ENCODE data around the genes TPRKB and RTKN.

DNA sequence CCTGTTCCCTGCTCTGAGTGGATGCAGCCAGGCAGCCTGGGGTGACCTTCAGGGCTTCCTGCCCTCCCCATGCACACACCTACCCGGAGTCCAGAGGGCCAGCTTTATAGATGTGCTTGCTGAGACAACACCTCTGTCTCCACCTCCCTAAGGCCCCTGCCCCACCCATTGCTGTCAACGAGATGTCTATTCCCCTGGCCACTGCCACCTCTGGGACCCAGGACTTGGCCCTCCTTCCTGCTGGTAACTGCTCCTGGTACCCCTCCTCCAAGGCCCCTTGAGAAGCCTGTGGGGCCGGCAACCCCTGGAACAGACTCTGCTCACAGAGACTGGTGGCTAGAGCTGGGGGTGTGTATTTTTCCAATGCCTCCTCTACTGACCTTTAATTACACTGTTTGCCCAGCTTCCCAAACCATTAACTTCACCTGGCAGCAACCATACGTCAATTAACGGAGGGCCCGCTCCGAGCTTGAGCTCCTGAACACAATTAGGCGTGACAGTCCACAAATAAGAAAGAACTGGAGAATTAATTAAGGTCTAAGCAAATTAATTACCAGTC is 66.3 kb downstream of the EMX1 start:
- PRO-cap = no peak
- CAGE, long polyA plus RNA = no peak

GRCh38 chr2:72989700-72990146 is 72.4 kb downstream of the EMX1 start:
- PRO-cap = no peak
- CAGE, long polyA plus RNA = no peak

DNA sequence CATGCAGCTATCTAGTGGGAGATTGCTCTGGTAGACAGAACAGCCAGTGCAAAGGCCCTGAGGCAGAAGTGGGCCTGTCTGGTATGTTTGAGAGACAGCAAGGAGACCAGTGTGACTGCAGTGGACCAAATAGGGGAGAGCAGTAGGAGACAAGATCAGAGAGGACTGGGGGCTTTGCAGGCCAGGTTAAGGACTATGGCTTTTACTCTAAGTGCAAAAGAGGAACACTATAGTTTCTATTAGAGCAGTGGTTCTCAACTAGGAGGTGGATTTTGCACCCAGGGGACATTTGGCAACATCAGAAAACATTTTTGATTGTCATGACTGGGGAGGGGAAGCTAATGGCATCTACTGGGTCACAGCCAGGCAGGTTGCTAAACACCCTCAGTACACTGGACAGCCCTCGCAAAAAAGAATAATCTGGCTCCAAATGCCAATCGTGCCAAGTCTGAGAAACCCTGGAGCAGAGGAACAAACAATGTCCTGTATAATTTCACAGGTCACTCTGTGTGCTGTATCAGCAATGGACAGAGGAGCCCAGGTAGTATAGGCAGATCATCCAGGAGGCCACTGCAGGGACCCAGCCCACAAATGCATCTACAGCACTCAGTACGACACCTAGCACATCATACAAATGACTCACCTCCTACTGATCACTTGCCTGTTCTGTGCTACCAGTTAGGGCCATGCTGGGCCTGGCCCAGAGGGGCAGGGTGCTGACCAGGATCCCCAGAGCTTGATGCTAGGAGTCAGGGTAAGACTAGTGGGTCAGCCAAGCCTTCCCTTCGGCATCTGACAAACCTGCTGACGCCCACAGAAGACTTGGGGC is 37.8 kb downstream of the SFXN5 start:
- PRO-cap = no peak
- CAGE, long polyA plus RNA = no peak

- PRO-cap = no peak
- CAGE, long polyA plus RNA = no peak
Measured at GRCh38 chr2:73058448-73059636, 12.7 kb downstream of the SFXN5 start.

DNA sequence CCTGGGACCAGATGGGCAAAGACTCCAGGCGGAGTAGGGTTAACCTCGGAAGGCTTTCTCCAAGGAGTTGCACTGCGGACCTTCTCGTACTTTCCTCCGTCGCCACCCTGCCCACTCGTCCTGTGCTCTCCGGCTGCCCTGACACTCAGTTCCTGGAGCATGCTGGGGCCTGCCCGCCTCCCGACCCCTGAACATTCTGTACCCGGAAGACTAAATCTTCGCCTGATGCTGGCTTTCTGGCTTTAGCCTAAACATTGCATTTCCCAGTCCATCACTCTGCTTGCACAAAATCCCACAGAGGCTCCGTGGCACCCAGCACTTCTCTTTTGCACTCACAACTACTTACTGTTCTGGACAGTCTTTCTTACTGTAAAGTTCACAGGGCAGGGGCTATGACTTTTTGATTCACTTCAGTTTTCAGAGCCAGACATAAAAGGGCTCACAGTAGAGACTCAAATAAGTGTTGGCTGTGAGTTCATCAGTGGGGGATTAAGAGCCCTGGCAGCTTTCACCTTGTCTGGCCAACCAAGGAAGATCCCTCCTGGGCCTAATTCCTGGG is 638 bp upstream of the SFXN5 start:
- PRO-cap = no peak
- CAGE, long polyA plus RNA = no peak

DNA sequence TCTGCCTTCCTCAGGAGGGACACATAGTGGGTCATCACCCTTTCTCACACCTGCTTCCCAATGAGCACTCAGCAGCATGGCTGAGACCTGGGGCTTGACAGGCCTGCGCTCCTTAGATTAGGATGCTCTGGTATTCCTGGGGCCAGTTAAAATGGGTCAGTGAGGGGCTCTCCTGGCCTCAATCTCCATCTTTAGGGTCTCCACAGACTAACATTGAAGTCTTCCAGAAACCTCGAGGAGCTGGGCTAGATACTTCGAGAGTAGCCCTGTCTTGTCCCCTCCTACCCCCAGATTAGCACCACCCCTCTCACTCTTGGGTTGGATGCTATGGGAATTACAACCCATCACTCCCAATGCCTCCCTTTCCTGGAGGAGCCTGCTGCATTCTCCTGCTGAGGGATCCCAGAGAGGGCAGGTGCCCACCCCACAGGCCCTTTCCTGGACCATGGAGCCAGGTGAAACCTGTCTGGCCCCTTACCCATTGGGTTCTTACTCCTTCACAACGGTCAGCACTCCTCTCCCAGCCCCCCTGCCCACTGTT is 6.3 kb downstream of the PRADC1 start:
- PRO-cap = no peak
- CAGE, long polyA plus RNA = no peak

- PRO-cap = no peak
- CAGE, long polyA plus RNA = no peak
Measured at GRCh38 chr2:73386522-73387124, 987 bp downstream of the ALMS1 start.

GRCh38 chr2:73602074-73602548 is 40.1 kb downstream of the NAT8 start:
- PRO-cap = no peak
- CAGE, long polyA plus RNA = no peak

DNA sequence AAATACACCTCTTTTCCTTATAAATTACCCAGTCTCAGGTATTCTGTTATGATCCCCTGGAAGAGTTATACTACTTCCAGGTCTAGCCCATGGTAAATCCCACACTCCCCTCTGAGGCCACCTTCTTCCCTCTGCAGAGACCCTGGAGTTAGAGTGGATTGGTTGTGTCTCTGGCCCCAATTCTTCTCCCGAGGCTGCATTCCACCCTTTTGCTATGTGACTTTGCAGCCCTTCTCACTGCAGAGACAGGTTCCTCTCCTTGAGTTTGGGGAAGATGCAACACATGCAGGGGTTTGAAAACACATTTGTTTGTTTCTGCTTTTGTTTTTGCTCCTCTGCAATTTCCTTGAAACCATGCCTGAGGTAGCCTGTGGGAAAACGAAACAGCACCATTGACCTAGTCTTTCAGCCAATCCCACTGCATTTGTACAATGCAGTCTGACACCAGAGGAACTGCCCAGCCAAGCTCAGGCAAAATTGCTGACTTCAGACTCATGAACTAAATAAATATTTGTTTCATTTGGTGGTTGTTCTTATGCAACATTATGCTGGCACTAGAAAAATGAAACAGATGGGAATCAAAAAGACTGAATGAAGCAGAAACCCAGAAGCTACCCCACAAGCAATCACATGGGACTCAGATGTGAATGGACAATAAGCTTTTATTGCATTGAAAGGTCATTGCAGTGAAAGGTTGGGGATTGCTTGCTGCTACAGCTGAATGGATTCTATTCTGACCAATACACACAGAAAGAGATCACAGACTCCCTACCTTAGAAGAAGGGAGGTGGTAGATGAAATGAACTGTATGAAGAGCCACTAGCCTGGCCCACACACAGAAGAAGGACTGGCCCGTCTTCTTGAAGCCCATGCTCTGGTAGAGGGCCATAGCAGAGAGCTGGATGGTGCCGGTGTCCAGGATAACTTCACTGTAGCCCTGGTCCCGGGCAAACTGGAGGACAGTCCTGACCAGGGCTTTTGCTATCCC is 1.7 kb downstream of the NAT8 start:
- PRO-cap = no peak
- CAGE, long polyA plus RNA = no peak

DNA sequence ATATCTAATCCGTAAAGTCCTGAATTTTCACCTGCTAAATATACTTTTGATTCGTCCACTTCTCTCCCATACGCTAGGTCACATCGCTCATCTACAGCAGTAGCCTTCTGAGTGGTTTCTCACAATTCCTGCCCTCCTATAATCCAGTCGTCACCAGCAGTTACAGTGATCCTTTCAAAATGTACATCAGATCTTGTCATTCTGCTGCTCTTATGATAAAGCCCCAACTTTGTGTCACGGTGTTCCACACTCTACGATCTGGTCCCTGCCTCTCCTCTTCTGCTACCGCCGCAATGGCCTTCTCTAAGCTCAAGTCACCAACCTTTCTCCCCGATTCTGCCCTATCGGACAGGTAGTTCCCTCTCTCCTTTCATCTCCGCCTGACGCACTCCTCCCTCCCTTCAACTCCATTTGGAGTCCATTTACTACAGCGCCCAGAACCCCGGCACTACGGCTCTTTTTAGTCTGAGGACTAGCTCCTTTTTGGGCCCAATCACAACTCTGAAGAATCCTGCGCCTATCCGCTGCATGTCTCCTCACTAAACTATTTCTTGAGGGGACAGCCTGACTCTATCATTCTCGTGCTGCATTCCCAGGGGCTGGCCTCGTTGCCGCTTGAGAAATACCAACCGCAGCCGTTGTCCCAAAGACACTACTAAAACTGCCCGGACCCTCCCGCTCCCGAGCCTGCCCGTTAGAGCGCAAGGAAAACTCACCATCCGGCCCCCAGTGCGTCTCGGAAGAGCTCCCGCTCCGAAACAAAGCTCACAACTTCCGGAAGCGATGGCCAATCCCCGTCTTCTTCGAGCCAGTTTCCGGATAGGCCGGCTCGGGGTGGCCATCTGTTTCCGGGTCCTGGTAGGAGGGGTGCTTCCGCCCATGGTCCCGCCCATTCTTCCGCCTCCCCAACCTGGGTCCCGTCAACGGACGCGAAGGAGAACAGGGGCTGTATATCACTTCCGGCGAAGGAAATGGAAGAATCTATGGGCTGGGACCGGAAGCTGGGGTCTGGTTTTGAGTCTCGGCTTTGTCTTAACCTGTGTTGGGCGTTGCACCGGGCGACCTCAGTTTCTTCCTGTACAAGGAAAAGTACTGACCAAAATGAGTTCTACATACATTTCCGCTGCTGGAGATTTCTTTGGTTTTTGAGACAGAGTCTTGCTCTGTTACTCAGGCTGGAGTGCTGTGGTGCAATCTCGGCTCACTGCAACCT is at the start of gene TPRKB:
TSS of gene TPRKB (minus strand) at position 760 of the 1,213 bp plus-strand sequence.
- PRO-cap = bidirectional peak, plus-strand start at position 980 of the sequence, minus-strand start at position 760 of the sequence
- CAGE, long polyA plus RNA = no peak

- PRO-cap = no peak
- CAGE, long polyA plus RNA = no peak
Measured at GRCh38 chr2:73832947-73833200, 4.1 kb downstream of the STAMBP start.

- PRO-cap = bidirectional peak, plus-strand start at chr2:73985489, minus-strand start at chr2:73985394; bidirectional peak, plus-strand start at chr2:73985811, minus-strand start at chr2:73985597
- CAGE, long polyA plus RNA = no peak
Measured at GRCh38 chr2:73985435-73985732, 674 bp downstream of the TET3 start.

DNA sequence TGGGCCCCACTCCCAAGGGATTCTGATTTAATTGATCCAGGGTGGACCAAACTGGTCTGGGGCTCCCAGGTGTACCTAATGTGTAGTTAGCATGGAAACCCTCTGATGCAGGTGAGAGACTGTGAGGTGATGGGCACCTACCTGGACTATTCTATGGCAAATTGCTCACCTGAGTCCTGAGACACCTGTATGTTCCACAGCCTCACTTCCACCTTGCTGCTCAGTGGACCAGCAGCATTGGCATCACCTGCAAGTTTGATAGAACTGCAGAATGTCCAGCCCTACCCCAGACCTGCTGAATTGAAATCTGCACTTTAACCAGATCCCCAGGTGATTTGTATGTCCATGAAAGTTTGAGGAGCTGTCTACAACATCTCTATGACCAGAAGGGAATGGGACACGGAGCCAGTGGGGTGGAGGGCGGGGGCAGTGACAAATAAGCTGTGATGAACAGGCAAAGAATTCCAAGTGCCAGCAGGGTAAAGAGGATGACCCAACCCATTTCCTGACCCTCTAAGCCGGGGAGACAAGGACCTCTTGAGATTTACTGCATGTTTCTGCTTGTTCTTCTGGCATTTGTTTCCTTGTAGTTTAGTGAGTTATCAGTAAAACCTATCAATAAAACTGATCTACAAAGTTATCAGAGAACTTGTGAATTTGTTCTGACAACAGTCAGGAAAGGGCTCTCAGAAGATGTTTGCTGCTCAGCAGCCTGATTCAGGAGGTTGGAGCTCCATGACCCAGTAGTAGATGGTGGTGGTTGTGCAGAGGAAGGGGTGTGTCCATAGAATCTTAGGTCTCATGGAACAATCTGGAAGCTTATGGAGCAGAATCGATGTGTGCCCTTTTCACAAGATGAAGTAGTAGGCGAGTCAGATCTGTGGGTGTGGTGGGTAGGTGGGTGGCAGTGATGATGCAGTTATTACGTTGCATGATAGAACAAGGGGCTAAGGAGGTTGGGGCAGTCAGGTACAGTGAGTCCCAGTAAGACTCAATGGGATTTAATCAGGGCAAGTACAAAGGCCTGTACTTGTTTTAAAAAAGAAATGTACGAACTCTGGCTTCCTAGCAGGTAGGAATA is 8.7 kb downstream of the TET3 start:
- PRO-cap = no peak
- CAGE, long polyA plus RNA = no peak

DNA sequence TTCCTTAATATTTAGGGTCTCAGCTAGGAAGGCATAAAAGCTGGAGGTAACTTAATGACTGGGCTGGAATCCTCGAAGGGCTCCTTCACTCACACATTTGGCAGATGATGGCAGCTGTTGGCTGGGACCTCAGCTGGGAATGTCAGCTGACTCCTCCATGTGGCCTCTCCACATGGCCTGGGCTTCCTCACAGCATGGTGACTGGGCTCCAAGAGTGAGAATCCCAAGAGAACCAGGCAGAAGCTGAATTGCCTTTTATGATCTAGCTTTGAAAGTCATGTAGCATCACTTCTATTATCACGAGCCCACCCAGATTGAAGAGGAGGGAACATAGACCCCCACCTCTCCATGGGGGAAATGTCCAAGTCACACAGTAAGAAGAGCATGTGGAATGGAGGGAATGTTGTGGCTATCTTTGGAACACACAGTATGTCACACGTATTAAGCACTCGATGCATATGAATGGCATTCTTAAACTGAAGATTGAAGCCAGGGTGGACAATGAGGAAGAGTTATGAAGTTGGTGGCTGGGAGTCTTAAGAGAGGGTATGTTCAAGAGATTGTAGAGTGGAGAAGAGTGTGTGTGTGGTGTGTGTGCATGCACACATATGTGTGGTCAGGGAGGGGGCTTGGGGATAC is 55.1 kb downstream of the TET3 start:
- PRO-cap = no peak
- CAGE, long polyA plus RNA = no peak

DNA sequence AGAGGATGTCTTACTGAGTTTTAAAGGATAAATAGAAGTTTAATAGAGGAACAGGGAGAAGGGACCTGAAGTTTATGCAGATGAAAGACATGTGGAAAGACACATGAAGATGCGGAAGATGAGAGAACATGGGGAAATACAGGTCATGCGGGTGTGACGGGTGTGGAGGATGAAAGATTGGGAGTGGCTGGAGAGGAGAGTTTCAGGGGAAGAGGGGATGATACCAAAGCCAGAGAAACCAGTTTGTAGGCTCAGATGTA is 69.2 kb downstream of the TET3 start:
- PRO-cap = no peak
- CAGE, long polyA plus RNA = no peak

GRCh38 chr2:74147217-74147779 is 414 bp downstream of the BOLA3 start:
- PRO-cap = no peak
- CAGE, long polyA plus RNA = no peak

DNA sequence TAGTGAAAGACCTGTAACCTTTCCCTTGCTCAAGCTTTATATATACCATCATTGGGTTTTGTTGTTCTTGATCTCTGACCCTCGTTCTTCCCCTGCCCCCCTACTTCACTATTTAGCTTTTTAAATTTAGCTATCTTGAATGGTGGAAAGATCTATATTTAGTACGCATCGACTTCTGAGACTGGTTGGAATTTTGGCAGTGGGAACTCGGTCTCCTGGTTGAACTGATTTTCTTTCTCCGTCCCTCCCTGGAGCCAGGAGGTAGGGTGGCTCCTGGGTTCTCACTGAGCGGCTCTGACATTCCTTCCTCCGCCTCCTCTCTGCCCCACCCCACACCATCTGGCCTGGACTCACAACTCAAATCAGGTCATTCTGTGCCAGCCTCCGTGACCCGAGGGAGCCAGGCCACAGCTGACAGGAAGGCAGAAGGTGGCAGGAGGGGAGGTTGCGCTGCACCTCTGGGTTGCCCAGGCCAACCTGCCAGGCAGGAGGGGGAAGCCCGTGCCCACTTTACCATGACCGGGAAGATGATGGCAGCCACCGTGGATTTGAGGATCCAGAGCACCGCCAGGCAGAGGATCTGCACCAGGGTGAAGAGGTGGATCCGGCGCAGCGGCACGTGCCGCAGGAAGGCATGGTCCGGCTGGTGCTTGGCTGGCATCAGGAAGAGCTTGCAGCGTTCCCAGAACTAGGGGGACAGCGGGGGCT is 28.2 kb downstream of the MTHFD2 start:
- PRO-cap = no peak
- CAGE, long polyA plus RNA = no peak

DNA sequence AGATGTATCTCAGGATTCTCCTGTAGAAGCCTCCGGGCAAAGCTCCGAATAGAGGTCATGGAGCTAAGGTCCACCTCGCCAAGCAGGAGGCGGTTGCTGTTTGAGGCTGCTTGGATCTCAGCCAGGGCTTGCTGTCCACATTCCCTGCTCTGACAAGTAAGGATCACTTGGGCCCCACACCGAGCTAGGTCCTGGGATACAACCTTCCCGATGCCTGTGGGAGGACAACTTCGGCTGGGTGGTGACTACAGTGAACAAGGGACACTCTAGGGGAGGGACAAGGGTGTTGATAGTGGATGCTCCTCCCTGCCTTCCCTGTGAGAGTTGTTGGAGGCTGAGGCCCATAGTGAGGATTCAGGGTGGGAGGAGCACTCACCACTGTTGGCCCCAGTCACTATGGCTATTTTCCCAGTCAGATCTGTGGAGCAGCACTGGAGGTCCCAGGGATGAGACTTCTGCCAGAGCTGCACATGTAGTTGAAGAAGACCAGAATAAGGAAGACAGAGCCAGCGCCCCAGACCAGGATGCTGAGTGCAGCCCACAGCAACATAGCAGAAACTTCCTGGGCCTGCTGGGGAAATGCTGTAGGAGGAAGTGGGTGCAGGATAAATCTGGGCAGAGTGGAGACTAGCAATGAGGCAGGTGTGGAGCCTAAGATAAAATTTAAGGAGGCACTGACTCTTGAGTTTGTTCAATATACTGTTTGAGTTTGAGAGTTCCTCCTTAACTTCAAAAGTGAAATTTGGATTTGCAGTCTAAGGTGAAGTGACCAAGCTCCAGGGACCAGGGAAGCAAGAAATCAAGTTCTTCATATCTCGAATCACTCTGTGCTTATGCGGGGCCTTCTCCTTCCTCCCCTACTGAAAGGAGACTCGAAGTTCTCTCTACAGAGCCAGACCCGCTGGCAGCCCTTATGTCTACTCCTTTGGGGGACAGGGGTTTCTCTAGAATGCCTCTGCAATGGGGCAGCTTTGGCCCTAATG is 8.1 kb downstream of the C2orf81 start:
- PRO-cap = no peak
- CAGE, long polyA plus RNA = no peak

GRCh38 chr2:74414802-74415784 is 6.3 kb downstream of the C2orf81 start:
- PRO-cap = unidirectional peak, plus-strand start at chr2:74415024; bidirectional peak, plus-strand start at chr2:74415201, minus-strand start at chr2:74415081
- CAGE, long polyA plus RNA = no peak

DNA sequence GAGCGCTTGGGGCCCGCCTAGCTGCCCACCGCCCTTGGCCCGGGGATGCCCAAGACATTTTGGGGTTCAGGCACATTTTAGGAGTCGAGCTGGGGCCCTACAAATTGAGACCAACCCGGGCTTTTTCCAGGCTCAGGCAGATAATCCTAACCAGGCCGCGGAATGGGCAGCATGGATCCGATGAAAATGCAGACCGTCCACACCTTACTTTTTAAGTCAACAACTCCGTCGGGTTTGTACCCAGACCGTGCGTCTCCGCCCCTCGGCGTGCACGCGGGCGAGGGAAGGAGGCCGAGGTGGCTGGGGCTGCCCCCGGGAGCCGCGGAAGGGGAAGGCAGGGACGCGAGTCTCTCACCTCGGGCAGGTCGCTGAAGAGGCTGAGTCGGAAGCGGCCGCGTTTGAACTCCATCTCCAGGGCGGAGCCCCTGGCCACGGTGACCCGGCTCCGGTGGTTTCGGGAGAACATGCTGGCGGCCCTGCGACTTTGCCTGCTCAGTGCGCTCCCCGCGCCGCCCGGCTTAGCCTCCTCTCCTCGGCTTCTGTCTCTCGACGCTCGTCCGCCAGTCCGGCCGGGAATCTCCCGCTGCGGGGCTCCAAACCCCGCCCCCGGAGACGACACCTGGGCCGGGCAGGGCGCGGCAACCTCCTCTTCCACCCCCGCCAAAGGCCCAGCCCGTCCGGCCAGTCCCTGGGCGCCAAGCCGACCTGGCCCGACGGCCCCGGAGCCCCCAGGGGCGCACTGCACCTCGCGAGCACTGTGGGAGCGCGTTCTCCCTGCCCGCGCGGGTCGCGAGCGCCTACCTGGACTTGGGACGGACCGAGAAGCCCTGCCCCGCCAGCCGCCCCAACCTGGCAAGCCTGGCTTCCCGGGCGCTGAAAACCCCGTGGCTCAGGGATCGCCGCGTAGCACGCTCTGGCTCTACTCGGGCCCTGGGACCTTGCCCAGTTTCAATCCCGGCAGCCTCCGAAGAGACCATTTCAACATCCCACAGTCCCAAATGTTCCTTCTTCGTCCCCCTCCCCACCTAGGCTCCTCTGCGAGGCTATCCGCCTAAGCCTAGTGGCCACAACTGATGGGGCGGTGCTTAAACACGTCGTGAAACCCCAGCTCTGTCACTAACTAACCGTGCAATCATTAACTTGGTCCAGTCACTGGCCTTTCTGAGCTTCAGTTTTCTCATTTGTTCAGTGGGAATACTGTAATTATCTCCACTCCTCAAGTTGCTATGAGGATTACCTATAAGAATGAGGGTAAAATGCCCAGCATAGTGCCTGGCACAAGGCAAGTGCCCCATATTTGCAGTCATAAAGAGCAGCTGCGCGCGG is at the start of gene RTKN:
TSS of gene RTKN (minus strand) at position 587 of the 1,326 bp plus-strand sequence.
- PRO-cap = unidirectional peak, minus-strand start at position 541 of the sequence
- CAGE, long polyA plus RNA = no peak